ENCODE results near the gene DDX17.

DNA sequence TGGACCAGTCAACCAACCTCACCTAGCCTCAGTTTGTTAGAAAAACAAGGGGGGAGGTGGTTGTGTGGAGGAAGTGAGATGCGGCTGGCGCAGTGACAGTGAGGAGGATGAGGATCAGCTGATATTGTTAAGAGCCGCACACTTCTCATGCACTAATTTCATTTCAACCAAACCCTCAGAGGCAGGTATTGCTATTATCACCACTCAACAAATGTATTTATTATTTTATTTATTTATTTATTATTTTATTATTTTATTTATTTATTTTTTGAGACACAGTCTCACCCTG lies 2.0 kb downstream of the LGALS1 start:
- RAMPAGE, long total RNA = no peak
- RRBS = no CpG with 5 or more reads among the region's 3 CpGs

GRCh38 chr22:37874223-37874613 lies 25.0 kb downstream of the EIF3L start:
- RAMPAGE, long total RNA = no peak
- RRBS = no CpG with 5 or more reads among the region's 5 CpGs

DNA sequence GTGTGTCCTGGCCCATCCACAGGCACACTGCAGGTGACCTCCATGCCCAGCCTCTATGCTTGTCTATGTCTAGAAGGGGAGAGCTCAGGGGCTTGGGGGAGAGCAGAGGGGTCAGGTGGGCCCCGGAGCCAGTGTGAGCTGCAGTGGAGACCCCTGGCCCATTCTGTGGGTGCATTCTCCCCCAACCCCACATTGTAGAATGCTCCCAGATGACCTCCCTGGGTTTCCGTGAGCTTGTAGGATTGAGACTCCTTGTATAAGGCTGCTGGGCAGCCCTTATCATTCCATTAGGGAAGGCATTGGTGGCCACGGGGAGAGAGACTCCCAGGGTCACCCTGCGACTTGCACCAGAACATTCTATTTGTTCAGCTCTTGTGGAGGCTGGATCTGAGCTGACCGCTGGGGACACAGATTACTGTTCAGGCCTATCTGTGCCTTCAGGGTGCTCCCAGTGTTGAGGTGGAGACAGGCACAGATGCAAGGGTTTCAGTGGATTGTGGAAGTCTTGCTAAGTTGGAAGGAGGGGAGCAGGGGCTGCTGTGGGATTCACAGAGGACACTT lies 17.8 kb downstream of the MICALL1 start:
- RAMPAGE, long total RNA = no peak
- RRBS = no CpG with 5 or more reads among the region's 5 CpGs

- RAMPAGE, long total RNA = no peak
- RRBS = 89% methylated on average over 3 of the region's 6 CpGs
Observed at GRCh38 chr22:37933005-37933246, 20.5 kb downstream of the C22orf23 start.

GRCh38 chr22:37985203-37985631 lies 862 bp upstream of the SOX10 start:
- RAMPAGE, long total RNA = no peak
- RRBS = no CpG with 5 or more reads among the region's 8 CpGs

DNA sequence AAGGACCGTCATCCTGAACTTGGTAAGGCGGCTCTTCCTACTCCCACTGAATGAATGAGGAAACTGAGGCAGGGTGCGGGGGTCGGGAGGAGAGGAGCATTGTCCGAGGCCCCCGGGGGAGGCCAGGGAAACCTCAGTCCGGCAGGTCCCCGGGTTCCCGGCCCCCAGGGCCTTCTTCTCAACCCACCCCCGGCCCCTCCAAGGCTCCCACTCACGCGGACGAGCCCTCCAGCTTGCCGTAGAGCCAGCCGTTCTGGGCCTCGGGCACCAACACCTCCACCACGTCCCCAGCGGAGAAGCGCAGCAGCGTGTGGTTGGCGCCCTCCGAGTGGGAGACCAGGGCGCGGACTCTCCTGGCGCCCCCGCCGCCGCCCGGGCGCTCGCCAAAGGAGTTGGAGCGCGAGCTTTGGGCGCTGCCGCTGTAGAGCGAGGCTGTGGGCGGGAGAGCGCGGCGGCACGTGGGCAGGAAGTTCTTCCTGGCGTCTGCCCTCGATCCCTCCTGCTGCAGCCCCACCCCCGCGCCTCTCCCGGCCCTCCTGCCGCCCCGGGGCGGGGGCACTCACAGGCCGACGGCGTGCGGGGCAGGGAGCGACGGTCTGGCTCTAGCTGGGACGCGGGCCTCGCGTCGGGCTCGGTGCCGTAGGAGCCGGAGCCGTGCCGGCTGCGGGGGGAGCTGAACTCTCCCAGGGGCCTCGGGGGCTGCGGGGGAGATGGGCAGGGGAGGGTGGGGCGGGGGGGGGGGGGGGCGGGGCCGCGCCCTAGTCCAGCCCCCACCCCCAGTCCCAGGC lies 4.7 kb upstream of the SLC16A8 start:
- RAMPAGE, long total RNA = no peak
- RRBS = 40% methylated on average over 13 of the region's 72 CpGs

- RAMPAGE, long total RNA = no peak
- RRBS = no CpG with 5 or more reads among the region's 24 CpGs
Observed at GRCh38 chr22:38238901-38240053, 33.5 kb downstream of the TMEM184B start.

- RAMPAGE, long total RNA = no peak
- RRBS = no CpG with 5 or more reads among the region's 9 CpGs
Observed at GRCh38 chr22:38246674-38247335, 26.0 kb downstream of the TMEM184B start.

DNA sequence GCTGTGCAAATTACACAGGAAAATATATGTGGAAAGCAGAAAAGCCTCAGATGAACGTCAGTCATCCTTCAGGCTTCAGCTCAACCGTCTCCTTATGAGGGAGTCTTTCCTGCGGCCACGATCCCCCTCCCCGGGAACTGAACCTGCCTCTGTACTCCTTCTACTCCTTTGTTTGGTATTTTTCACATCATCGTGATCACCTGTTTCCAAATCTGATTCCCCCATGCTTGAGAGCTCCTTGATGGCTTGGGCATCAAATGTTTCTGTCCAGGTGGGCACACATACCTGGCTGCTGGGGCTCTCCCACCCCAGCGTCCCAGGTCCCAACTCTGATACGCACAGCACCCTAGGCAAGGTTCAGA lies 1.4 kb downstream of the TMEM184B start:
- RAMPAGE, long total RNA = no peak
- RRBS = no CpG with 5 or more reads among the region's 8 CpGs

GRCh38 chr22:38298598-38299089 lies 18.6 kb downstream of the CSNK1E start:
- RAMPAGE, long total RNA = no peak
- RRBS = no CpG with 5 or more reads among the region's 17 CpGs

DNA sequence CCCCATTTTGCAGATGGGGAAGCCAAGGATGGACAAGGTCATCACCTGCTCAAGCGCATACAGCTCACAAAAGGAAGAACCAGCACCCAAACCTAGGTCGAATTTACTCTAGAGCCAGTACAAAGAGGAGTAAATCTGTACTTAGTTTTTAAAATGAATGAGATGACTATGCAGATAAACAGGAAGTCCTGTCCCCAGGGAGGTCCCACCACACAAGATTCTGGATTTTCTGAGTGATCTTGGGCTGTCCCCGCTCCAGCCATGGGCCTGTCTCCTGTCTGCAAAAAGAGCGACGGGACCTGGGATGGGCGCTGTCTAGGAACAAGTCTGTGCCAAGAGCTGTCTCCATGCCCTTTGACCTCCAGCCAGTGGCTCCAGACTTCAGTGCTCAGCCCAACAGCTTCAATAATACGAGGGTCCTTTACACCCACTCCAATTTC lies 6.0 kb downstream of the CSNK1E start:
- RAMPAGE, long total RNA = no peak
- RRBS = no CpG with 5 or more reads among the region's 7 CpGs

- RAMPAGE, long total RNA = no peak
- RRBS = no CpG with 5 or more reads among the region's 12 CpGs
Observed at GRCh38 chr22:38314000-38314483, 3.2 kb downstream of the CSNK1E start.

GRCh38 chr22:38319248-38319714 lies 2.0 kb upstream of the CSNK1E start:
- RAMPAGE, long total RNA = no peak
- RRBS = no CpG with 5 or more reads among the region's 5 CpGs

GRCh38 chr22:38348140-38348933 lies 31.1 kb upstream of the CSNK1E start:
- RAMPAGE, long total RNA = no peak
- RRBS = no CpG with 5 or more reads among the region's 14 CpGs

- RAMPAGE, long total RNA = no peak
- RRBS = no CpG with 5 or more reads among the region's 5 CpGs
Observed at GRCh38 chr22:38482595-38483180, 14.8 kb downstream of the KDELR3 start.

DNA sequence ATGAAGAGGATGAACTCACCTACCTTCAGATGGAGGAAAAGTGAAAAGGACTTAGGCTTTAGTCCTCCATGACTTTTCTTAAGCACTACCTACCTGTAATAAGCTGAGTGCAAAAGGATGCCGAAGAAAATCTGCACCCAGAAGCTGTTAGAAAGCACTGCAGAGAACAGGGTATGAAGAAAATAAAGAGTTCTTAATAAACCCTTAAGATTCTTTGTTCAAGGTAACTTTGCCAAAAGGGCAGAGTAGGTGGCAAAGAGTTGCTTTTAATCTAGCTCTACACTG lies 16.7 kb downstream of the KDELR3 start:
- RAMPAGE, long total RNA = no peak
- RRBS = no CpG with 5 or more reads among the region's 1 CpG

DNA sequence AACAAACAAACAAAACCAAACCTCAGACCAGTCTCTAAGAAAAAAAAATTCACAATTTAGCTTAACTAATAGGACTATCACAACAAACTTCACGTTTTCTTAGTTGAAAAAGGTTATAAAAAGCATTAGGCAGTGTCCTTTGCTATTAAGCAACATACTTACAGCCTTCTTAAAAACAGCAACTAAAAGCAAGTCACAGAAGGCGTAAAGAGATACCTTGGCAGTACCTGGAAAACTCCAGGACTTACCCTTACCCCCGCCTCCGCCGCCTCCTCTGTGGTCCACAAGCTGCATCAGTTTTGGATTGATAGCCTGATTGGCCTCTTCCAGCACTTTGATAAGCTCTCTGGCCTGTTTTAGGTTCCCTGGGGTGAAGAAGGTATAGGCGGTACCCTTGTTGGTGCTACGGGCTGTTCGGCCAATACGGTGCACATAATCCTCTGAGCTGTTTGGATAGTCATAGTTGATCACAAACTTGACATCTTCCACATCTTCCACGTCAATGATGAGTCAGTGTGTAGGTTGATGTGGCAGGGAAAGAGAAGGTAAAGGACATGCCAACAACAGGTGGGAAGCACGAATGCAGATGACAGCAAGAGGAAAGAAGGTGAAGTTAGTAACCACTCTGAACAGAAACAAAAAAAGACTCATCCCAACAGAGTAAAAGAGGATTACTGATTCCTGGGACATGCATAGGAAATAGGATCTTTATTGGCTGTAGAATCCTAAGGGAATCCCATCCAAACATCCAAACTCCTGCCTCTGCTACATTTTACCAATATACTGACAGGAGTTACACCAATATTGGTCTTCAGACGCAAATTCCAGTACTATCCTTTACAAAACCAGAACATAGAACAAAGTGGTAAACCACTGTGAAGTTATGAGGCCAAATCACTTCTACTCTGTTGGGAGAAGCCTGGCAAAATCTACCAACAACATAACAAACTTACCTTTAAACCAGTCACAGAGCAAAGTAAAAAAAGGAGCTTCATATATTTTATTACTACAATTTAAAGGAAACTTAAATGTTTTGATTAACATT lies 18.2 kb downstream of the DDX17 start:
- RAMPAGE, long total RNA = no peak
- RRBS = no CpG with 5 or more reads among the region's 12 CpGs

DNA sequence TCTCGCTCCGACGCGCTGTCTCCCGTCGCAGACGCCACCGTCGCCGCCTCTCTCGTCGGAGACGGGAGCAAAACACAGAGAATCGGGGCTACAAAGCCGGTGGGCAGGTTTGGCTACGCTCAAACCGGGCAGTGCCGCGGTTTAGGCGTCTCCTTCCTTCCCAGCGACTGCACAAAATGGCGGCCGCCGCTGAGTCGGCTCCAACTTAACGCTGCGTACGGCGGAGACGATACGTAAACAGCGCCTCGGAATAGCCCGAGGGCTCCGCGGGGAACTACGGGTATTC lies at the start of gene DDX17:
Gene DDX17 (minus strand): TSS at position 181 of the 286 bp plus-strand sequence.
- RAMPAGE, long total RNA = no peak
- RRBS = no CpG with 5 or more reads among the region's 37 CpGs

- RAMPAGE, long total RNA = no peak
- RRBS = no CpG with 5 or more reads among the region's 9 CpGs
Observed at GRCh38 chr22:38569305-38569596, 732 bp downstream of the DMC1 start.

GRCh38 chr22:38657168-38657597 lies 745 bp downstream of the CBY1 start:
- RAMPAGE, long total RNA = no peak
- RRBS = no CpG with 5 or more reads among the region's 10 CpGs